ENCODE results near the genes LRRC4C, ACCS, ALX4 and CD82.

DNA sequence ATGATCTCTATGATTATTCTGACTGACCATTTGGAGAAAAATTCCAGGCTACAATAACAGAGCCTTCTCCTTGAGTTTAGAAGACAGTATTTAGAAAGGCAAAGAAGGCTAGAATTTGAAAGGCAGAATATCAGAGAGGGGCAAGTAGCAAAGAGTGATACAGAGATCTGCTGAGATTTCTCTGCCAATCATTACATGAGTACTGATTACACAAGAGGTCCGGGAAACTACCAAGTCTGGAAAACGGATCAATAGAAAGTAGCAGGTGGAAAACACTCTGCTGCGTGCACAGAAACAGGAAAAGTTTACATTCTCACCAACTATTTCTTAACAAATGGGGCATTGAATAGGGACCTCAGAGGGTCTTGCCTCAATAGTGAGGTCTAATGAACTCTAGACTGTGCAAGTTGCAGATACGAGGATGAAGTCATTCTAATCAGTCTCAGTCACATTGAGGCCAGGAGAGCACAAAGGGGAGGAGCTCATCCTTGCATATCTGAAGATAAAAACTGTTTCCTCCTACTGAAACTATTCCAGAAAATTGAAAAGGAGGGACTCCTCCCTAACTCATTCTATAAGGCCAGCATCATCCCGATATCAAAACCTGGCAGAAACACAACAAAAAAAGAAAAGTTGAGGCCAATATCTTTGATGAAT lies 1099.2 kb downstream of the LRRC4C start:
- RRBS, result no CpG with 5 or more reads among the region's 5 CpGs

DNA sequence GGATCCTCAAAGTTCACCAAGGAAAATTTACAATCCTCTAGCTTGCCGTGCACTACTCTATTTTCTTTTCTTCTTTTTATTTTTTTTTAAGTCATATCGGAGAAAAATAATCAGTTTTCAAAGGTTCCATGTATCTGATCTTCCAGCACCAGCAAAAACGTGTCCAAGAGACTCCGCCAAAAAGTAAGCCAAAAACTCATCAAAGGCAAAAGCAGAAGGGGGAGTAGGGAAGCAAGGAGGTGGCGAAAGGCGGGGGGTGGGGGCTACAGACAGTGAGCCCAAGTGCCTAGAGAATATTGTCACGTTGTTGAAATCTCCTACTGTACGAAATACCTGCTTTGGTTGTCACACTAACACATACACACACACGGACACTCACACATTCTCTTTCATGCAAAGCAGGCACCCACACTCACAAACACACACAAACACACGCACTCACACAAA lies at the start of gene LRRC4C:
Gene LRRC4C, minus strand, starts transcription at position 213 of the 447 bp plus-strand sequence.
- RRBS, result no CpG with 5 or more reads among the region's 10 CpGs

DNA sequence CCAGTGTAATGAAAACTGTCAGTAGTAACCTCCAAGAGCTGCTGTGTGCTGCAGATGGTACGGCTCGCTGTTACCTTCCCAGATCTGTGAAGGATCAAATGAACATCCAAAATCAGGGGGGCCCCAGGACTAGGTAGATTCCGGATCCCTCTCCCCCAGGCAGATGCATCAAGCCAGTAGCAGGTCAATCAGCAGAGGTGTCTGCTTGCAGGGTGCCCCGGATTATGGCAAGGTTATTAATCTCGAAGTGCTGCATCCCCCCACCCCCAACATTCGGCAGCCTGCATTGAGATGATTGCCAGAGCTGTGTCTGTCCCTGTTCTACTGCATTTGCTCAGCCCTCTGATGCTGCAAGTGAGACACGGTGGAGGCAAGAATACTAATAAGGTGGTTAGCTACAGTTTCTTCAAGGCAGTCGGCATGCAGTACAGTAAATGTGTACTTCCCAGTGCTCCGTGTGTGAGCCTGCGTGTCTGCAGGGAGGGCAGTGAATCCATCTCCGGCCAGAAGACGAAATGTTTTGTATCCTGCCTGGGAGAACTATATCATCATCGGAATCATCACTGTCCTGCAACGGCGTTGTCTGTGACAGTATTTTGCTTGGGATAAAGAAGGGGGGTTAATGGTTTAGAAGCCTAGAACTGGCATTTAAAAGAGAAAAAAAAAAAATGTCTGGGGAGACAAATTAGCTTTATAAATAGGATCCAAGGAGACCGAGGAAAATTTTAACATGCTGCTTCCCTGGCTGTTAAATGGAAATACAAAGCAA lies 619 bp upstream of the LRRC4C start:
- RRBS, result 3% methylated on average over 2 of the region's 16 CpGs

GRCh38 chr11:43034844-43035555 lies 276.8 kb upstream of the API5 start:
- RRBS, result no CpG with 5 or more reads among the region's 5 CpGs

DNA sequence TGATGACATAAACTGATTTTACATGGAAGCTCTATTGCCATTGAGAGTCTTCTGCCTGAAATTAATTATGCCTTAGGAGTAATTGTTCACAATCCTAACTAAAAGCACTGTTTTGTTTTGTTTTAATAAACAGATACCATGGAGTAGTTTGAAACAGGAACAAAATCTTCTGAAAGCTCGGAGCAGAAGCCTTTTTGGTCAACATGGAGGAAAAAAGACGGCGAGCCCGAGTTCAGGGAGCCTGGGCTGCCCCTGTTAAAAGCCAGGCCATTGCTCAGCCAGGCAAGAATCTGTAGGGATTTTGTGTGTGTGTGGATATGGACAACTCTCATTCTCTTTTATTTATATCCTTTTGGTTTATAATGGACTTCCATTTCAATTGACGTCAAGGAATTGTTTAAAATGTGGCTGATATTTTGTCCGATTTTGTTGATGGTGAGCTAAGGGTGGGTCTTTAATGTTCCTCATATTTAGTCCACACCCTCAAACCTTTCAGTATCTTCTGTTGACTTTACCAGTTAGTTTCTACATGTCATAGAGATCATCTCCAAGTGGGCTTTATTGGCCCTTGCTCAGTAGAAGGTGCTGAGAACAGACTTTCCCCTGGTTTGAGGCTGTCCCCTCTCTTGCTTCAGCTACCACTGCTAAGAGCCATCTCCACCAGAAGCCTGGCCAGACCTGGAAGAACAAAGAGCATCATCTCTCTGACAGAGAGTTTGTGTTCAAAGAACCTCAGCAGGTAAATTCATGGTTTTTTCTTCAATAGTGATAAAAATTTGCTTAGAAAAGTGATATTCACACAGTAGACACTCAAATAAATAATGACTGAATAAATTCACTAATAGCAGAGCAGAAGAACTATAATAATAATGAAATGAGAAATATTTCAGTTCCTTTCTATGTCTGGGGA lies 2.1 kb downstream of the ALKBH3 start:
- RRBS, result no CpG with 5 or more reads among the region's 6 CpGs

- RRBS, result no CpG with 5 or more reads among the region's 2 CpGs
Measured at GRCh38 chr11:43905673-43906320, 25.2 kb downstream of the ALKBH3 start.

- RRBS, result no CpG with 5 or more reads among the region's 6 CpGs
Measured at GRCh38 chr11:43937212-43937733, 5.2 kb upstream of the C11orf96 start.

DNA sequence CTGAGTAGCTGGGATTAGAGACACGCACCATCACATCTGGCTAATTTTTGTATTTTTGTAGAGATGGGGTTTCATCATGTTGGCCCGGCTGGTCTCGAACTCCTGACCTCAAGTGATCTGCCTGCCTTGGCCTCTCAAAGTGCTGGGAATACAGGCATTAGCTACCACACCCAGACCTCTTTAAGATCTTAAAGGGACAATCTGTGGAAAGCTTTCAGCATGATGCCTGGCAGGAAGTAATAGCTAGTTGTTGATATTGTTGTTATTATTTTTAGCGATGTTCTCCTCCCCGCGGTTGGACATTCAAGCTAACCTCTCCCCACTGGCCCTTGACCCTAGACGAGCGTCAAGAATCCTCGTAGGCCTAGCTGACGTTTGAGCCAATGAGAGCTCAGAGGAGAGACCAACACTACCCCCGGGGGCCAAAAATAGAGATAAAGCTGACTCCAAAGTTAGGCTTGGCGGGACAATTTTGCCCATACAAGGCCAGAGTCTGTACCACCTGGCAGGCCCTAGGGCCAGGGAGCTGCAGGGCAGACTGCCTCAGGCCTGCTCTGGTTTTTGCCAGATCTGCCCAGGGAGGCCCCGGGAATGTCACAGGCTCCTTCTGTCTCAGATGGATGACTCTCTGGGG lies 41.0 kb upstream of the ACCSL start:
- RRBS, result no CpG with 5 or more reads among the region's 13 CpGs

DNA sequence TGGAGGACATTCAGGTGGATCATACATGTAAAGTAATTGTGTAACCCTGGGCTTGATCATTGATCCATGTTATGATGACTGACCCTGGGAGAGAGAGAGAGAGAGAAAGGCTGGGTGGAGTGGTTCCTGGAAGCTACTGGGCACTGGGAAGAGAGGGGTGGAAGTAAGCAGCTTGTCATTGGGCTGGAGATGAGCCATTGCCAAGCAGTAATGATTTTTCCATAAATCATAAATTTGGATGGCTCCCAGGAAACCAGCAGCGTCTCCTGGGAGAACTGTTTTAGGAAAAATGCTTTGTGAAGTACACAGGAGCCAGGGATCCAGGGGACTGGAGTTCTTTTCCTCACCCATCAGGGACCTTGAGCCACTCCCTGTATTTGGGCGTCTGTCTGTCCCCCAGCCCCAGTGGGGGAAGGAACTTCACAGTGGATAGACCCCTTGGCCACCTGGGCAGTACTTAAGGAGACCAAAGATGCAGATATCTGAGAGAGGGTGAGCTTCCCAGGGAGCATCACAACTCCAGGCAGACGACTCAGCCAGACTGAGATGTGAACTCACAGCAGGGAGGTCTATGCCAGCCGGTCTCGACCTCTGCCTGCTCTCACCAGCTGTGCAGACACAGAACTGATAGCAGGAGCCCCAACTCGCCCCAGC lies 29.9 kb upstream of the ACCSL start:
- RRBS, result no CpG with 5 or more reads among the region's 6 CpGs

GRCh38 chr11:44065601-44066678 lies at the start of gene ACCS:
Gene ACCS, plus strand, starts transcription at chr11:44066270.
- RRBS, result 2% methylated on average over 11 of the region's 70 CpGs

DNA sequence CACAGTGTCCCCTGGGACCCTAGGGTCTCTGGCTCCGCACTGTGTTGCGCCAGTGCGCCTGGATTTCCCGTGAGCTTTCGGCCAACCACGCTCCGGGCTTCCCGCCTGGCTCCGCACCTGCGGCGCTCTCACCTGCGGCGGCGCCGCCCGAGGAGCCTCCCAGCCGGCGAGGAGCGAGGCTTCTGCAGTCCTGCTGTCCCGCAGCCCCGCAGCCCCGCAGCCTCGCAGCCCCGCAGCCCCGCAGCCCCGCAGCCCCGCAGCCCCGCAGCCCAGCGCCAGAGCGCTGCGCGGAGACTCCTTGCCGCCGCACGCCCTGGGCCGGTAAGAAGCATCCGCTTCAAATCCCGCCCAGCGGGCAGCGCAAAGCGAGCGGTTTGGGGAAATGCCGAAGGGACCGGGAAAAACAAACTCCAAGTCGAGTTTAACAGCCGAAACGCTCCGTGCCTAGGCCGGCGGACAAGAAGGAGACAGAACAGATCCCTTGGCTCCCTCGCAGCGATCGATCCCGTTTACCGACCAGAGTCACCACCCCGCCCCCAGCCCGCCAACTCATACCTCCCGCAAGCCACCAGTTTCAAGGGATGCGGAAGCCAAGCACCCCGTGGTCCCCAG lies 875 bp downstream of the ALX4 start:
- RRBS, result 5% methylated on average over 21 of the region's 60 CpGs

- RRBS, result 0% methylated on average over 3 of the region's 42 CpGs
Measured at GRCh38 chr11:44309975-44310763, at the start of gene ALX4. Gene ALX4, minus strand, starts transcription at chr11:44310139.

- RRBS, result no CpG with 5 or more reads among the region's 2 CpGs
Measured at GRCh38 chr11:44530414-44530613, 35.1 kb upstream of the CD82 start.

DNA sequence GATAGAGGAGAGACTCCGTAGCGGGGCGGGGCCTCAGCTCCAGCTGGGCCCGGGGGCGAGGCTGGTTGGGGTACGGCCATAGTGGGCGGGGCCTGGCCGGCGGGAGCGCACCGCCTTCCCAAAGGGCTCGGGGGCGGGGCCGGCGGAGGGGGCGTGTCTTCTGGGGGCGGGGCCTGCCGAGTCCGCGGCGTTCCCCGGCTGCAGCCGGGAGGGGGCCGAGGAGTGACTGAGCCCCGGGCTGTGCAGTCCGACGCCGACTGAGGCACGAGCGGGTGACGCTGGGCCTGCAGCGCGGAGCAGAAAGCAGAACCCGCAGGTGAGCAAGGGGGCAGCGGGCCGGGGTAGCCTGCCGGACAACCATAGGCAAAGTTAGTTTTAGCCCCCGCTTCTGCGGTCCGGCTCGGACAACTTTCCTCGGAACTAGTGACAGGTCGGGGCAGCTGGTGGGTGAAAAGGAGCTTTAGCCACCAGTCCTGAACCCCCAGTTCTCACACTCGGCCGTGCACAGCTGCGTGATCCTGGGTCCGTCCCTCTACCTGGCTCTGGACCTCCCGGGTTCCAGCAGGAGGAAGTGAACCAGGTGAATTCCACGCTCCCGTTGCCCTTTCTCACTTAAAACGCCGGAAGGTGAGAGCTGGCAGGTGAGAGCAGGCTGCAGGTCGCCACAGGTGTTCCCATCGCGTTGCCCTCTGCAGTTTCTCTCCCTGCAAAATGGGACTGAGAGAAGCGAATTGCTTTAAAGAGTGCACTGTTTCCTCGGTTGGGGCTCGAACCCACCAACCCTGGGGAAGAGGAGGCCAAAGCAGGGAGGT lies at the start of gene CD82:
Gene CD82, plus strand, starts transcription at position 243 of the 812 bp plus-strand sequence.
- RRBS, result 3% methylated on average over 27 of the region's 58 CpGs

- RRBS, result no CpG with 5 or more reads among the region's 6 CpGs
Measured at GRCh38 chr11:44566943-44567565, 1.6 kb downstream of the CD82 start.

DNA sequence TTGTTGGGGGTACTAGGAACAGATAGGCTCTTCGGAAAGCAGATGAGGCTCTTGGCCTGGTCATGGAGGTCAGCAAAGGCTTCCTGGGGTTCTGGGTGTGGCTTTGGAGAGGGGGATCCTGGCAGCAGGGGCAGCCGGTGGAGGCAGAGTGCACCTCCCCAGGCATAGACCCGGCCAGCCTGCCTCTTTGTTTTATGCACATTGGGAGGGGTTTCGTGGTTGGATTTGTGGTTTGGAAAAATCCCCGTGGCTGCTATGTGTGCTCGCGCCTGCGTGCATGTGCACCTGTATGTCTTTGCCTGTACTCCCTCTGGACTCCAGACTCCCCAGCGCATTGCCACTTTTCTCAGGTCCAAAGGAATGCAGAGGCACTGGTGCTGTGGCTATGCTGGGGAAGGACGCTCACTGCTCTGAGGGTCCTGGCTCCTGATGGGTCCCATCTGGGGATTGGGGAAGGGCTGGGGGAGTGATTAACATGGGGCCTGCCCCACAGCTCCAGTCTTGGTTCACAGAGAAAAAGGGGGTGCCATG lies 31.5 kb downstream of the CD82 start:
- RRBS, result 14% methylated on average over 1 of the region's 10 CpGs

- RRBS, result no CpG with 5 or more reads among the region's 13 CpGs
Measured at GRCh38 chr11:44609050-44609959, 43.8 kb downstream of the CD82 start.

- RRBS, result no CpG with 5 or more reads among the region's 3 CpGs
Measured at GRCh38 chr11:45089477-45089872, 57.0 kb upstream of the PRDM11 start.

DNA sequence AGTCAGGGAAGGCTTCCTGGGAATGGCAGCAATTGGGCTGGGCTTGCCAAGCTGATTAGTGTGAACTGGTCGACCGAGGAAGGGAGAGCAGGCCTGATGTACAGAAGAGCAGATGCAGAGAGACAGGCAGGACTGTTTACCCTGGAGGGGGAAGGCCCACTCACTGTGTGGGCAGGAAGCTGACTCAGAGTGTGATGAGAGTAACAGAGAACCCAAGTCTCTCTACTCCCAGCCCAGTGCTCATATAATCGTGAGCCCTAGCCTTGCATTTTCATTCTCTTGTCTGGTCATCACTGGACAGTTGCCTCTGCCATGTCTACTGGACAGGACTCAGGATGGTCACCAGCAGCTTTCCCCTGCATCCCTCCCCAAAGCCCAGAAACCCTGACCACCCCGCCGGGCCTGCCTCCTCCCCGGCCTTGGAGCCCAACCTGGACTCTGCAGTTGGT lies 43.6 kb upstream of the PRDM11 start:
- RRBS, result no CpG with 5 or more reads among the region's 6 CpGs

- RRBS, result 3% methylated on average over 24 of the region's 43 CpGs
Measured at GRCh38 chr11:45179913-45180535, 33.6 kb downstream of the PRDM11 start.

Measured in skeletal muscle cell (primary cell).